Ovary (tissue), 7 donors: ENCODE results near the genes OR10A7, OR6C1 and METTL7B.

DNA sequence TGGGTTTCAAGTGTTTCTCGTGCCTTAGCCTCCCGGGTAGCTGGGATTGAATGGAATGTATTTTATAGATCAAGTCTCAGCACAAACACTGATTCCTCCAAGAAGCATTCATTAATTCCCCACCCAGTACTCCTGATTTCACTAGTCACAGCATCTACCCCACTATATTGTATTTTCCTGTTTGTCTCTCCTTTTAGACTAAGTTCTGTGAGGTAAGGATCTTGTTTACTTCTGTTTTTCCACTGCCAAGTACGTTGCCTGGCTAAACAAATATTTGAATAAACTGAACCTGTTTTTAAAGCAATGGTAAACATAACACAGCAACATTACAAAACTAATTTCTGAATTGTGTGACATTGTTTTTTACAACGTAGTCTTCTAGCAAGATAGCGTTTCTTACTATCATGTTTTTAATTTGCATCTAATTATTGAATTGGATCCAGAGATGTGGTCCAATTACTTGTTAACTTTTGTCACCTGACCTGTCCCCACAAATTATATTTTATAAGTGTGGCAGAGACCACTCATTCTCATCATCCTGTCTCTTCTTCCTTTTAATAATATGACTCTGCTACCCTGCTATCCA is 16.5 kb upstream of the ITGA5 start:
- PRO-cap, 7 experiments: no peak in any of the 7 experiments
- RAMPAGE, long total RNA, 2 experiments: no peak in any of the 2 experiments

DNA sequence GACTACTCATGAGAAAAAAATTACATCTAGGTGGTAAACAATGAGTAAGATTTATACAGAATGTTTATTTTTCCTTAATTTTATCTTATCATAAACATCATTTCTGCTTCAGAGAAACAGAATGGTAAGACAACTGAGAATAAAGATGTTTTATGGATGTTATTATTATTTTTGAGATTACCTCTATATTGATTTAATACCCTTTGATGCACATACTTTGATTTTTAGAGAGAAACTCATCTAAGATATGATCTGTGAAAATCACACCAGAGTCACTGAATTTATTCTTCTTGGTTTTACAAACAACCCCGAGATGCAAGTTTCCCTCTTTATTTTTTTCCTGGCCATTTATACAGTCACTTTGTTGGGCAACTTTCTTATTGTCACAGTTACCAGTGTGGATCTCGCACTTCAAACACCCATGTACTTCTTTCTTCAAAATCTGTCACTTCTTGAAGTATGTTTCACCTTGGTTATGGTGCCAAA is at the start of gene OR10A7:
OR10A7 (plus strand) TSS at position 248 of the 486 bp plus-strand sequence.
- PRO-cap, 7 experiments: no peak in any of the 7 experiments
- RAMPAGE, long total RNA, 2 experiments: no peak in any of the 2 experiments

GRCh38 chr12:55314174-55314608 is at the start of gene OR6C1:
Gene OR6C1 (plus strand): TSS chr12:55314343.
- PRO-cap, 7 experiments: no peak in any of the 7 experiments
- RAMPAGE, long total RNA, 2 experiments: no peak in any of the 2 experiments

GRCh38 chr12:55659360-55659837 is 22.1 kb upstream of the METTL7B start:
- PRO-cap, 7 experiments: peak in 6 of 7 experiments; most common plus-strand start chr12:55659666 (in 5); most common minus-strand start chr12:55659533 (in 5)
- RAMPAGE, long total RNA, 2 experiments: no peak in any of the 2 experiments

DNA sequence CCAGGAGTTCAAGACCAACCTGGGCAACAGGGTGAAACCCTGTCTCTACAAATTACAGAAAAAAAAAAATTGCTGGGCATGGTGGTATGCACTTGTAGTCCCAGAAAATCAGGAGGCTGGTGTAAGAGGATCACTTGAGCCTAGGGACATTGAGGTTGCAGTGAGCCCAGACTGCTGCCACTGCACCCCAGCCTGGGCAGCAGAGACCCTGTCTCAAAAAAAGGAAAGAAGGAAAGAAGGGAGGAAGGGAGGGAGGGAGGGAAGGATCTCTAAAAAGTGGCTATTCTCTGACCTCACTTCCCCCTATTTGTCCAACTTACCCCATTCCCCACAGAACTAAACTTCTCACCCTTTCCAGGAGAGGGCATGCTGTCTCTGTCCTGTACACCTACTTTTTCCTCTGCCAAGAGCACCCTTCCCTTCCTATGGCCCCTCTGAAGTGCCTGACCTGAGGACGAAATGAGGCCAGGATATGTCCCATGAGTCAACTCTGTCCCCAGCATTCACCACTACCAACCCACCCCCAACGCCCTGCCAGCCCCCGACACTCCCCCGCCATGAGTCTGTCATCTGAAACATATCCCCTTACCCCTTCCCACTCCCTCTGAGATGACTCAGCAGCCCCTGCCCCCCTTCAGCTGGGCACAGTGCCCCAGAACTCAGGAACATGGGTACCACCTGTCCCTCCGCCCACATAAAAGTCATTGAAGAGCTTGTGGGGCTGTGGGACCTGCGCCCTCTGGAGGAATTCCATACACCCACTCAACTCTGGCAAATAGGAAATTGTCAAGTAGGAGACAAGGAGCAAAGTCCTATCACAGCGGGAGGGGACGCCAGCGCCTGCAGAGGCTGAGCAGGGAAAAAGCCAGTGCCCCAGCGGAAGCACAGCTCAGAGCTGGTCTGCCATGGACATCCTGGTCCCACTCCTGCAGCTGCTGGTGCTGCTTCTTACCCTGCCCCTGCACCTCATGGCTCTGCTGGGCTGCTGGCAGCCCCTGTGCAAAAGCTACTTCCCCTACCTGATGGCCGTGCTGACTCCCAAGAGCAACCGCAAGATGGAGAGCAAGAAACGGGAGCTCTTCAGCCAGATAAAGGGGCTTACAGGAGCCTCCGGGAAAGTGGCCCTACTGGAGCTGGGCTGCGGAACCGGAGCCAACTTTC is at the start of gene METTL7B:
METTL7B (plus strand) TSS at position 887 of the 1,161 bp plus-strand sequence.
- PRO-cap, 7 experiments: peak in 1 of 7 experiments; most common plus-strand start position 887 of the sequence (in 1)
- RAMPAGE, long total RNA, 2 experiments: start-site peak on the plus strand in 1 of 2 experiments, centred at position 855 of the sequence, 9 reads per replicate

DNA sequence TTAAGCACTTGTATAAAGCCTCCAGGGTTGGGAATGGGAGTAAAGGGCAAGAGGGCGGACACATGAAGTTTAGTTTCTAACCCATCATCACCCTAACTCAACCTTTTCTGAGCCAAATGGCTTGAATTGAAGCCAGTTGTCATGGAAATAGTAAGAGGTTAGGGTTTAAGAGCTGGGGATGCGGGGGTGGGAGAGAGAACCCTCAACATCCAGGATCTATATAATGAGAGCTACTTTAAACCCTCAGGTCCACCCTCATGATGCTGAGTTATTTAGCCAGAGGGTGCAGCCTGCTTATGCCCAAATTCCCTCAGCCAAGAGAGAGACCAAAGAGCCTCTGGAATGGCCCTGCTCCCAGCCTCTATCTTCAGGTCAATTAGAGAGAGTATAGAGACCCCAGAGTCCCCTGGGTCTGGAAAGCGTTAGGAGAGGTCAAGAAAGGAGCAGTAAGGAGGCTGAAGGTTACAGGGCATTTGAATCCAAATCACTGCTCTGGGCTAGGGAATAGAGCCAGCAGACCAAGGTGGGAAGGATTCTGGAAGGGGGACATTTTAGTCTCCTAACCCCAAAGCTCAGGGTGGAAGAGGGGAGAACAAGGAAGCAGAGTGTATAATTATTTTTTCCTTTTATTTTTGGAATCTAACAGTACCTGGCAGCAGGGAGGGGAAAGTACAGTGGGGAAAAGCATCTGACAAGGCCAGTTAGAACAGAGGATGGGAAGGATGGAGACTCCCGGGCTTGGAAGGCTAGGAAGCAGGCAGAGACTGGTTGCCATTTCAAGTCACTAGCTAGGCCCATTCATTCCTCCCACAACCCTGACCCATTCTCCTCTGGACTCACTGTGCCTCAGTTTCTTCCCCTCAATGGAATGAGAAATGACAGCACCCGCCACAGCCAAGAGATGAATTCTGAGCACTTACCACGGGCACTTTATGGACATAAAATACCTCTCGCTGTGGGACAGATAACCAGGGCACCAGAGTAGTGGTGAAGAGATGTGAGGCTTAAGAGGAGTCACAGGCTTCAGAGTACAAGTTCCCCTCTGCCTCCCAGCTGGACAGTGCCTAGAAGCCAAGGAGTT is 8.0 kb downstream of the GDF11 start:
- PRO-cap, 7 experiments: no peak in any of the 7 experiments
- RAMPAGE, long total RNA, 2 experiments: no peak in any of the 2 experiments

GRCh38 chr12:55803412-55804029 is 14.0 kb downstream of the SARNP start:
- PRO-cap, 7 experiments: no peak in any of the 7 experiments
- RAMPAGE, long total RNA, 2 experiments: no peak in any of the 2 experiments

DNA sequence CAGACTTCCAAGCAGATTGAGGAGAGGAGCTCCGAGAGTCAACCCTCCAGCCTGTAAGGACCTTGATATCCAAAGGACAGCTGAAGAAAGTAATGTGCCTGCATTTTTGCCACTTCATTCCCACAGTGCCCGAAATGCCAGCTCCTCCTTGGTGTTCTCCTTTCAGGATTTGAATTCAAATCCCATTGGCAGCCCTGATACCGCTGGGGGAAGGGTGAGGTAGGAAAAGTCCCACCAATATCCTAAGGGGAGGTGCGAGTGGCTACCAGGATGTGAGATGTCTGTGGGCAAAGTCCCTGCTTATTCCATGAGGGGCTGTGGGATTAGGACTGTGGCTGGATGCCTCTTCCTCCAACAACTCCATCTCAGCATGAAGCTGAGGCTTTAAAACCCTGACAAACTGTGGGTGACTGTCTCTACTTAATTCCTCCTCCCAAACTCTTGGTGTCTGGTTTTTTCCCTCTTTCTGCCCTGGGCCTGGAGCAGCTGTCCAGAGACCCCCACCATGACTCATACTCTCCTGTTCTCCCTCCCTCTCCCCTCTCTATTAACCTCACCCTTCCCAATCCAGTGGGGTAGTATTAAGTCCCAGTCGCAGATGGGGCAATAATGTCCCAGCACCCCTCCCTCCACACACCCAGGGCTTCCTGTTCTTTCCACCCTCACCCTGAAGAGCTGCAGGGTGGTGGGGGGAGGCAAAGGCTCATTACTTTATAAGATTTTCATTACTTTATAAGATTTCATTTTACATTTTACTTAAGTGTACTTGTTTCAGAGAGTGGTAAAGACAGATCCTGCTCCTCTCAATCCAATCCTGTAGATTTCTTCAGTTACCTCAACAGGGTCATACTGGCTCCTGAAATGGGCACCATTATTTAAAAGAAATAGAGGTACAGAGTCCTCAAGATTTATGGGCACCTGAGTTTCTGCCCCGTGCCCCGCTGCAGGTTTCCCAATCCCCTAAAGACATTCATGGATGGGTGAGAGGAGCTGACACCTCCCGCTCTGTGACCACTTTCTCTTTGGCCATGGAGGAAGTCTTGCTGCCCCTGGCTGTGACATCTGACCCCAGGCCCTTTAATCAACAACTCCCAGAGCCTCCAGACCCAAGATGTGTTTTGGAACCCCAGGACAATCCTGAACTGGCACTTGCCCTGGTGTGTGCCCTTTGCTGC is 2.1 kb upstream of the DNAJC14 start:
- PRO-cap, 7 experiments: peak in 6 of 7 experiments; most common plus-strand start position 308 of the sequence (in 1); most common minus-strand start position 283 of the sequence (in 4)
- RAMPAGE, long total RNA, 2 experiments: no peak in any of the 2 experiments

GRCh38 chr12:55901826-55902527 is 25.7 kb downstream of the PYM1 start:
- PRO-cap, 7 experiments: peak in 1 of 7 experiments; most common plus-strand start chr12:55902070 (in 1); most common minus-strand start chr12:55902016 (in 1)
- RAMPAGE, long total RNA, 2 experiments: no peak in any of the 2 experiments

DNA sequence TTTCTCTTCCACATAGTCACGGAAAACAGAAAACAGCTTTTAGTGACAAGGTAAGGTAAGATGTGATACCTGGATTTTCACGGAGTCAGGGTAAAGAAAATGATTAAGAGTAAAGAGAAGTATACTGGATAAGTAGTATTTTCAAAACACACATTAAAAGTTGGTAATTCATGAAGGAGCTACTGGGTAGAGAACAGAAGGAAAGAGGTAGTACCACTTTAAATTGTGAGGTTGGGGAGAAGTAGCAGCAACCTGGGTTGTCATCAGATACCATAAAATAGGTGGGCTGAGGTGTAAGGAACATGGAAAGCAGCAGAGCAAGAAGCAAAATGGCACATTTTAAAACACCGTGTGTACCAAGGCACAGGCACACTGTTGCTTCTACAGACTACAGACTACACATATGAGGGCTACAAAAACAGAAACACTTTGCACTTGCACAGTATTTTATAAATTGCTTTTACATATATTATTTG is 1.9 kb downstream of the PYM1 start:
- PRO-cap, 7 experiments: no peak in any of the 7 experiments
- RAMPAGE, long total RNA, 2 experiments: no peak in any of the 2 experiments

DNA sequence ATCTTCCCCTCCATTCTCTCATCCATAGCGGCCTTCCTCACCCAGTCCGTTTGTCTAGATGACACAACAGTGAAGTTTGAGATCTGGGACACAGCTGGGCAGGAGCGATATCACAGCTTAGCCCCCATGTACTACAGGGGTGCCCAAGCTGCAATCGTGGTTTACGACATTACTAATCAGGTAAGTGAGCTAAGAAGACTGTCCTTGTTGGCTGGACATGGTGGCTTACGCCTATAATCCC is 7.2 kb upstream of the SUOX start:
- PRO-cap, 7 experiments: no peak in any of the 7 experiments
- RAMPAGE, long total RNA, 2 experiments: no peak in any of the 2 experiments

DNA sequence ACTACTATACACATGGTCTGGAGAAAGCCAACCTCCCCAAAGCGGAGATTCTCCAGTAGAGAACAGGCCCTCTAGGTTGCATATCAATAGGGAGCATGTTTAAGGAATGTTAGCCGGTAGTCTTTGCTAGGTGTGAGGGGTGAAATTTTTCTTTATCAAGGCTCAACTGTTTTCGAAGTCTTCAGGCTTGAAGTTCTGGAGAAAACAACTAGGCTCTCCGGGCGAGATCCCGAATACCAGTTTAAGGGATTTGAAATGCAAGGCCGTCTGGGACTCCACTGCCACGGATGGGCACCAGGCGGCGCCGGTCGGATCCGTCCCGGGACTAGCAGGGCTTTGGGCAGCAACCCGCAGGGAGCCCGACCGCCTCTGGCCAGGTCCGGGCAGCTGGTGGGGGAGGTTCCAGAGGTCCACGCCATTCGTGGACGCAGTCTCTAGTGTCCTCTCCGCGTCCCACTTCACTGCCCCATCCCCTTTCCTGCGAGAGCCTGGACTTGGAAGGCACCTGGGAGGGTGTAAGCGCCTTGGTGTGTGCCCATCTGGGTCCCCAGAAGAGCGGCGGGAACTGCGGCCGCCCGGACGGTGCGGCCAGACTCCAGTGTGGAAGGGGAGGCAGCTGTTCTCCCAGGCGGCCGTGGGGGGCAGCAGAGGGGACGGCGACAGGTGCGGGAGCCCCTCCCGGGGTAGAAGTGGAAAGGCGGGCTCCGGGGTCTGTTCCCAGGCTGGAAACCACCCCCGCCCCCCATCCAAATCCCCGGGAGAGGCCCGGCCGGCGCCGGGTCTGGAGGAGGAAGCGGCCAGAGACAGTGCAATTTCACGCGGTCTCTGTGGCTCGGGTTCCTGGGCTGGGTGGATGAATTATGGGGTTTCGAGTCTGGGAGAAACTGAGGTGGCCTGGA is 925 bp upstream of the ERBB3 start:
- PRO-cap, 7 experiments: peak in 6 of 7 experiments; most common plus-strand start position 760 of the sequence (in 3); most common minus-strand start position 600 of the sequence (in 6)
- RAMPAGE, long total RNA, 2 experiments: no peak in any of the 2 experiments

DNA sequence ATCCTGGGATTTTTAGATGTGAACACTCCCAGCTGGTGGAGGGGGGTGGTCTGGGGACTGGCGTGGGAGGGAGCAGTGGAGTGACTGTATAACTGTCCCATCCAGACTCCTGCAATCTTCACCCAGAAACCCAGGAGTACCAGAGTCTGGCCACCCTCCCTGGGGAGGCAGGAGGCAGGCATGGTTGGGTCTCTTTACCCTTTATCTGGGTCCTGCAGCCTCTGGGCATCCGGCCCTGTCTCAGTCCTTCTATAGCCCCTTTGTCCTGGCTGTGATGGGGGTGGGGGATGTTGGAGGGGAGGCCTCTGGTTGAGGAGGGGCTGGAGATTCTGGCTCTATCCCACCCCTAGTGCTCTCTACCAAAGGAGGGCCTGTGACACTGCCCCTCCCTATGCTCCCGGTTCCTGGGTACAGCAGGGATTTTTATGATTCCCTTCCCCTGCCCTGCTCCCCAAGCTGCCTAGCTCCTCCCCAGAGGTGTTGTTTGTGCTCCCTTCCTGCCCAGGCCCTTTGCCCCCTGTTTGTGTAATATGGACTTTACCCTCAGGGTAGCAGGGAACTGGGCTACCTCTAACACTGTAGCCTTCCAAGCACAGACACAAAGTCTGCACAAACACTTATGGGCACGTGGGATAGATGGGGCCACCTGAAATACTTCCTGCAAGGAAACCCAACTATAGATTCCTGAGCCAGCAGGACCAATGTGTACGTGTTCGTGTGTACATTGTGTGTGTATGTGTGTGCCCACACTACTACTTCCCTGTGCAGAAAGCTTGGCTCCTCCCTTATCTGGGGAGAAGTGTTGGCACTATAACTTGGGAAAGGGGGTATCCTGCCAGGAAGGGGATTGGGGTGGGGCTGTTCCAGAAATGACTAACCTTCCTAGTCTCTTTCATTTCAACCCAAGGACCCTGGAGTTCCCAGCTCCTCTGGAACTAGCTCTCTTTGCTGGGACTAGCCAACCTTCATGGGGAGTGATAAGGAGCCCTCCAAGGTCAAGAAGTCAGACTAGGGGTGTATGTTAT is 1.8 kb downstream of the ERBB3 start:
- PRO-cap, 7 experiments: no peak in any of the 7 experiments
- RAMPAGE, long total RNA, 2 experiments: no peak in any of the 2 experiments

DNA sequence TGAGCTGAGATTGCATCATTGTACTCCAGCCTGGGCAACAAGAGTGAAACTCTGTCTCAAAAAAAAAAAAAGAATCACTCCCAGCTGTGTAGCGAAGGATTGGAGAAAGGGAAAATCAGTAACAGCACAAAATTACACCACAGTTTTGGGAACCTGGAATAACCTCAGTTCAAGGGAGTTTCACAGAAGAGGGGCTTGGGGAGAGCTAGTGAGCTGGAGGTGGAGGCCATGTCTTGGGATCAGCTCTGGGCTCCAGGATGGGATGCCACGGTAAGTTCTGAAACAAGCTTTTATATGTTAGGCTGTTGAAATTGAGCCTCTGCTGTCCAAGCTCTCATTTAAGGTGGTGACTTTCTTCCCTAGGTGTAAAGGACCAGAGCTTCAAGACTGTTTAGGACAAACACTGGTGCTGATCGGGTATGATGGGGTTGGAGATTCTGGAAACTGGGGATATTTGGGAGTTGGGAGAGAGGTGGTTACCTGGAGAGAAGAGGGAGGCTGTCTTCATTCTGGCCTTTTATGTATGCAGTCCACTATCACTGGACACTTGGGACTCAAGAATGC is 9.4 kb upstream of the PA2G4 start:
- PRO-cap, 7 experiments: no peak in any of the 7 experiments
- RAMPAGE, long total RNA, 2 experiments: no peak in any of the 2 experiments

DNA sequence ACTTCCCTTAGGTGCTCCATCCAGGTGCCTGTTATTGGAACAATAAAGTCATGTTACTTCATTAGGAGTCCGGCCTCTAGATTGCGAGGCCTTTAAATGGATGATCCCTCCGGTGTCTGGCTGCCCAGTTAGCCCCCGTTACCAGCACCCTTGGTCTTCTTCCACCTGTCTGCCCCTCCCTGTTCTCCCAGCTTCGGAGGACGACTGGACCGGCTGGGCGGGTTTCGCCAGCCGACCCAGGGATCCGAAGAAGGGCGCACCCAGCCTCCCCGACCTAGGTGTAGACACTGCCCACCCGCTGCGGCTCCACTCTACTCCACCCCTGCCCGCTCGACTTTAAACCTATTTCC is 493 bp upstream of the PA2G4 start:
- PRO-cap, 7 experiments: peak in 7 of 7 experiments; most common minus-strand start position 313 of the sequence (in 7)
- RAMPAGE, long total RNA, 2 experiments: no peak in any of the 2 experiments

DNA sequence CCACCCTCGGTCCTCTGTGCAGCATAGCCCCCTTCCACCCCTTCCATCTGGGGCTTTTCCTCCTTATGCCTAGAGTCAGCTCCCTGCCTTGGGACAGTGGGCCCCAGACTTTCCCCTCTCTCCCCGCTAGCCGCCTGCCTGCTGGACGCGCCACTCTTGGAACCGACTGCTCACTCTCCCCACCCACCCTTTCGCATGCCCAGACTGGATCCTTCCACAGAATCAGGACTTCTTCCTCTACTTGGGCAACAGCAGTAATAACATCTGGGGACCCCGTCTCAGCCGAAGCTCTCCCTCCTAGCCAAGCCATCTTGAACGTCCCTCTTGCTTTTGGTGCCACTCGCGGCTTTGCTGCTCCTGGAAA is 633 bp downstream of the ESYT1 start:
- PRO-cap, 7 experiments: peak in 7 of 7 experiments; most common plus-strand start position 257 of the sequence (in 4); most common minus-strand start position 168 of the sequence (in 7)
- RAMPAGE, long total RNA, 2 experiments: no peak in any of the 2 experiments

GRCh38 chr12:56143602-56144849 is 8.4 kb upstream of the MYL6B start:
- PRO-cap, 7 experiments: peak in 2 of 7 experiments; most common plus-strand start chr12:56144264 (in 1); most common minus-strand start chr12:56143931 (in 1)
- RAMPAGE, long total RNA, 2 experiments: no peak in any of the 2 experiments

DNA sequence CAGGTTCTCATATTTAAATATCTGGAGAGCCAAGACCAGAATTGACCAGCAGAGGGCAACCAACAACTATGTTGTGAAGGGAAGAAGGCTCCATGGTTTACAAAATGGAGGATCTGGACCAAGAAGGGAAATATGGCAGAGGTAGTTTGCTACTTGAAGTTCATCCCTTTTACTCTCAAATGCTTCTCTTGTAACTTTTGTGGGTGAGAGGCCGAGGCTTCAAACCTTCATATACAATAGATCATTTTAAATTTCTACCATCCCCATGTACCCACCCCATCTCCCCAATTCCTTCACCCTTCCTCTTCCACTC is 3.8 kb upstream of the SMARCC2 start:
- PRO-cap, 7 experiments: peak in 3 of 7 experiments; most common plus-strand start position 100 of the sequence (in 2)
- RAMPAGE, long total RNA, 2 experiments: no peak in any of the 2 experiments

- PRO-cap, 7 experiments: no peak in any of the 7 experiments
- RAMPAGE, long total RNA, 2 experiments: no peak in any of the 2 experiments
These were observed 790 bp upstream of the SLC39A5 start for GRCh38 chr12:56228821-56229700.

DNA sequence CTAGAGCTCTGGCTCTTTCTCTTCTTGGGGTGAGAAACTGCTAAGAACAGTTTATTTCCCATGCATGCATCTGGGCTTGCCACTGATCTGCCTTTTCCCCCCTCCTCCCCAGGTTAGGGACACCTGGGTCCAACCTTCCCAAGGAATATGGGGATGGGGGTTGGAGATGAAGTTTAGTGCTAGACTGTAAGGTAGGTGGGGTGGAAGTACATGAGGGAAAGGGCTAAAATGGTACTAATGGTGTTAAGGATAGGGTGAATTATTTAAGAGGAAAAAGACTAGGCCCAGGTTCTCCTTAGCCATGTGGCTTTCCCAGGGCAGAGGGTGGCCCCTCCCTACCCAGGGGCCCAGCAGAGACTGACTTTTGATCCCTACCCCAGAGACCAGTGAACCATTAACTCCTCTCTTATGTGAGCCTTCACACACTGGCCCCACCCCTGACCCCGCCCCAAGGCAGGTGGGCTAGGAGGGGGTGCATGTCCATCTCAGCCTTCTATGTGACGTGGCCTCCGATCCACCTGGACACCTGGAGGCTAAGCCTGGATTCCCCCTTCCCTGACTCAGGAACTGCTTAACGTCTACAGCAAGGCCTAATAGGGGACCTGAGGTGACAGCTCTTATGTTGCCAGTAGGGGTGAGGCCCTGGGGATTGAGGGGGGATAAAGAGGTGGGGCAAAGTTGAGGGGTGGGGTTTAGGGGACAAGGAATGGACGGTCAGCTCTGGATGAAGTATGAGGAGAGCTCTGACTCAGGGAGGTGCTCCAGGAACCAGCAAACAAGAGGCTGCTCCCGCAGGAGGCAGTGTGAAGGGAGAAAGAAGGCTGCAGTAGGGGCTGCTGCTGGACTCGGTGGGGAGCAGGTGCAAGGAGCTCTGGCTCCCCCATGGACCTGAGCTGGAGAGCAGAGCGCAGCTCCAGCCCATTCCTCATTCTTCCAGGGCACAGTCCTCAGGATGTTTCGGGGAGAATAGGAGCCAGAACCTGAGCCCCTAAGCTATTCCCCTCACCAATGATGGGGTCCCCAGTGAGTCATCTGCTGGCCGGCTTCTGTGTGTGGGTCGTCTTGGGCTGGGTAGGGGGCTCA is 757 bp downstream of the SLC39A5 start:
- PRO-cap, 7 experiments: no peak in any of the 7 experiments
- RAMPAGE, long total RNA, 2 experiments: no peak in any of the 2 experiments